Monocyte (primary cell): ENCODE data around the gene LATS1.

DNA sequence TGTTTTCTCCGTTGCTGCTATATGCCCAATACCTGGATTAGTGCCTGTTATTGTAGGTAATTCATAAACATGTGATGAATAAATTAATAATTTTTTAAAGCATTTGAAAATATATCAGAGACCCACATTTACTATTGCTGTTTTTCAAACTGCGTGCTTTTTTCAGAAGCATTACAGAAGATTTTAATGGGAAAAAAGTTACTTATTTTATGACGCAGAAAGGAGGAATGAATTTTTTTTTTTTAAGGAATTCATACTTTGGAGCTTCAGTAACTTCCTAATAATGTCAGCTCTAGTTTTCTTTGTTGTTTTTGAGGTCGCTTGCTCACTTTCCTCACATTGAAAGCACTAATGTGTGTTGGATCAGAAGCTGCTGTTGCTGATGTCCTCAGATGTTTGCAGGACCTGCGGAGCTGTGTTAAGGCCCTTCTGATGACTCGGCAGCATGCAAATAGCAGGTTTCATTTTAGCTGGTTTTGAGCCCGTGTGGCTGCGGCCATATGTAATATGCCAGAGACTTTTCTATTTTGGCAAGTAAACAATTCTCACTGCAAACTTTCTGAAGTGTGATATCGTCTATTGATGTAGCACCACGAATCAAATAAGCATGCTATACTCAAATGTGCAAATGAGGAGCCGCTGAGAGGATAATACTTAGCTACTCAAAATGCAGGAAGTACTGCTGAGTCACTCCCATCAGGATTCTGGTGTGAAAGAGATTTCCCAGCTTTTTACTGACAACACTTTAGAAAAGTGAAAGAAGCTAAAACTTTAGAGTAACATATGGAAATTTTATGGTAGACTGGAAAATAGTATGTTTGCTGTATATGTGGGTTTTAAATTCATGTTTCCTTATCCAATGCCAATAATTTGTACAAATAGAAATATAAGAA lies 187.8 kb downstream of the SASH1 start:
- PRO-cap, 2 experiments, result no peak in any of the 2 experiments

- PRO-cap, 2 experiments, result no peak in any of the 2 experiments
Observed at GRCh38 chr6:148550895-148551957, 195.6 kb upstream of the UST start.

- PRO-cap, 2 experiments, result no peak in any of the 2 experiments
Observed at GRCh38 chr6:148854841-148855303, 108.0 kb downstream of the UST start.

DNA sequence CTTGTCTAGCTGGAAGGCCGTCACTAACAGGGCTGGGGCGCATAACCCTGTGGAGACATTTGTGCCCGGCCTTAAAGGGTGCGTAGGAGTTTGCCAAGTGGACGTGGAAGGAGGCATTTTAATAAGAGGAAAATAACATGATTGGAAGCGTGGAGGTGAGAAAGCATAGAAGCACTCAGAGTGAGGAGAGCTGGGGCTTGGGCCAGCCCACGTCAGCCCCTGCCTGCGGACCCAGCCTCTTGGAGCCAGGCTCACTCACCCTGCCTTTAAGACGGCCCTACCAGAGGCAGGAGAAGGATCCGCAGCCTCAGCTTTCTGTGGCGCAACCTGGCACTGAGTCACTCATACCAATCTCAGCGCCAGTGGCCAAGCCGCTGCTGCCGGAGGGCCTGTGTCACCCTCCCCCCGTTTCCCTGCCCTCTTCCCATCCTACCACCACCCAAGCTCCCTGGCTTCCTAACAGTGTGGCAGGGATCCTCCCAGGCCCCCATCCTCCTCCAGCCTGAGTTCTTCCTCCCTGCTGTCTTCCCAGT lies 285.1 kb downstream of the UST start:
- PRO-cap, 2 experiments, result no peak in any of the 2 experiments

DNA sequence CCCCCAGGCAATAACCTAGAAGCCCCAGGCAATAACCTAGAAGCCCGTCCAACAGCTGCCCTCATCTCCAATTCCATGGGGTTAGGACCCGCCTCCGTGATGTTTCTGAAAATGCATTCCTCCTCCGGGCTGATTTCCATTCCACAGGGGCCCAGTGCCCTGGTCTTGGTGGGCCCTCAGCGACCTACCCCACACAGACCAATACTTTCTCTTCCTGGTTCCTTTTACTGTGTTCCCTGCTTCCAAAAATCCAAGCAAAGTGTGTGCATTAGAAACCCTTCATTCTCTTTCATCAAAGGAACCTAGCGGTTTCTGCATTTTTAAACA lies 257.8 kb upstream of the TAB2 start:
- PRO-cap, 2 experiments, result no peak in any of the 2 experiments

- PRO-cap, 2 experiments, result no peak in any of the 2 experiments
Observed at GRCh38 chr6:149073424-149074278, 243.9 kb upstream of the TAB2 start.

DNA sequence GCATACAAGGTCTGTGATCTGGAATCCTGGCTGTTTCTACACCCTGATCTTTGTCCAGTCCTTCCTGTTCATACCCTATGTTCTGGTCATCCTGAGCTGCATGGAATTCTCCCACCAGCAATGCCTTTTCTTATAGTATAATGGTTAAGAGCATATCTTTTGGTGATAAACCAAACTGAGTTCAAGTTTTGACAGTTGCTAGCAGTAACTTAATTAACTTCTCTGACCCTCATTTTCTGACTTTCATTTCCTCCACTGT lies 28.8 kb upstream of the SUMO4 start:
- PRO-cap, 2 experiments, result no peak in any of the 2 experiments

GRCh38 chr6:149679731-149680284 lies 31.3 kb upstream of the KATNA1 start:
- PRO-cap, 2 experiments, result no peak in any of the 2 experiments

DNA sequence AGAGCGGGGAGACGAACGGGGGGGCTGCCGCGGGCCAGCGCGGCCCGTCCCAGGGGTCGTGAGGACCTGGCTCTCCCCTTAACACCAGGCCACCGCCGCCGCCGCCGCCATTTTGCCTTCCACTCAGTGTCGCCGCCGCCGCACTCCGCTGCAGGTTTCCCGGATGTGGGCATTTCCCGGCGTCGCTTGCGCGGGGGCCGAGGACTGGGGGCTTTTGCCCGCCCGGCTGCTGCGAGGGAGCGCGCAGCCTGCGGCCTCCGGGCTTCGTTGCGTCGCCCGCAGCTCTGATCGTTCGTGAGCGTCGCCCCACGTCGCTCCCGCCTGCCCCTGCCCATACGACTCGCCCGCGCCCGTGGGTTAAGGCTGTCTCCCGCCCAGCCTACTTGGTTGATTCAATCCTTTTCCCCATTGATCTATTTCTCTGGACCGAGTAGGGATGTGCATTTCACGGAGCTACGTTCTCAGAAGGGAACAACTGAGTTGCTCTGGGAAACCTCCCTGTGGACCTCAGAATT lies at the start of gene LATS1:
LATS1 (minus strand) TSS at position 150 of the 515 bp plus-strand sequence.
- PRO-cap, 2 experiments, result peak in 2 of 2 experiments; most common plus-strand start position 211 of the sequence (in 2); most common minus-strand start position 114 of the sequence (in 2)

DNA sequence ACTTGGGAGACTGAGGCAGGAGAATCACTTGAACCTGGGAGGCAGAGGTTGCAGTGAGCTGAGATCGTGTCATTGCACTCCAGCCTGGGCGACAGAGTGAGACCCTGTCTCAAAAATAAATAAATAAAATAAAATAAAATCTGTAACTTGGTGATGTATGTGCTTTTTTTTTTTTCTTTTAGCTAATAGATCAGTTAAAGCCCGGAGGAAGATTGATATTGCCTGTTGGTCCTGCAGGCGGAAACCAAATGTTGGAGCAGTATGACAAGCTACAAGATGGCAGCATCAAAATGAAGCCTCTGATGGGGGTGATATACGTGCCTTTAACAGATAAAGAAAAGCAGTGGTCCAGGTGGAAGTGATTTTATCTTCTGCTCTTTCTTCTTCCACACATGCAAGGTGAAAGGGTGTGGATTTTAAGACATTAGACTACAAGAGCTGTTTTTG lies 52.5 kb downstream of the PCMT1 start:
- PRO-cap, 2 experiments, result no peak in any of the 2 experiments

- PRO-cap, 2 experiments, result no peak in any of the 2 experiments
Observed at GRCh38 chr6:149895634-149896340, 2.1 kb downstream of the RAET1E start.

- PRO-cap, 2 experiments, result no peak in any of the 2 experiments
Observed at GRCh38 chr6:150118517-150119718, 23.9 kb upstream of the PPP1R14C start.

DNA sequence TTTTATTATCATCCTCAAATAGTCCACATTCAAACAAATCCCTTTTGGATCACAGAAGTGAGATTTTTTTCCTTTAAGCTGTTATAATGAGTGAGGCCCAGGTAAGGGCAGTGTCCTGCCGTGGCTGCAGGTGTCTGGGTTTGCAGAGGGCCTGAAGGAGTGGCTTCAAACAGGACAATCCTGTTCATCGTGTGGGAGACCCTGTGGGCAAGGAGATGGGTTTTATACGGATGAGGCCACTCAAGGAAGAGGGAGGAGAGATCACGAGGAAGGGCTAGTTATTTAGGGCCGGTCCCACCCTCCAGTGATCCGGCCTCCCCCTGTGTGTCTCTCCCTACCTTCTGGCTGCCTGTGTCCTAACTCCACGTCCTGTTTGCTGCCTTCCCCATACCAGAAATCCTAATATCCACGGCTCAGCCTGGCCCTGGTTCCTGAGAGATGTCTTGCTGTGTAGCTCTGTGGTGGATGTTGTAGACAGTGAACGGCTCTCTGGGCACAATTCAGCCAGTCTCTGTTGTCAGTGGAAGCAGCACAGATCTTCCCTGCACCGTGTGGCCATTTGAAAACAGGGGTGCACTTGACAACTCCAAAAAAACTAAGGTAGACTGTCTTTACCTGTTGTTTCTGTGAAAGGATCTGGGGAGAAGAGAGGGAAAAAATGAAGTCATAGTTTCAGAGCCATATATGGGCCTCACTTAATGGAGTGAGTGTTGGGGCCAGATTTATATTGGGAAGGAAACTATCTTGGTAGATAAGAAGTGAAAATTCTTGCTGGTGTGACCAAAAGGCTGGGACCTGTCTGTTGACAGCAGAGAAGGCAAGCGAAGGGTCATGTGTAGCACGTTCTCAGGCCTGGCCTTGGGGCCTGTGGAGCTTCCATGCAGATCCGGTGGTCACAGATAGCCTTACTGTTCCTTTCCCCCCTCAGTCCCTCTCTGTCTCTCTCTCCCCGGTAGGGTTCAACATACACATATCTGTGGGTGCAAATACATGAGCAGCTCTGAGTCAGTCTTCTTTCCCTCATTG lies 34.1 kb downstream of the PPP1R14C start:
- PRO-cap, 2 experiments, result no peak in any of the 2 experiments

- PRO-cap, 2 experiments, result no peak in any of the 2 experiments
Observed at GRCh38 chr6:150208528-150209029, 65.7 kb downstream of the PPP1R14C start.

DNA sequence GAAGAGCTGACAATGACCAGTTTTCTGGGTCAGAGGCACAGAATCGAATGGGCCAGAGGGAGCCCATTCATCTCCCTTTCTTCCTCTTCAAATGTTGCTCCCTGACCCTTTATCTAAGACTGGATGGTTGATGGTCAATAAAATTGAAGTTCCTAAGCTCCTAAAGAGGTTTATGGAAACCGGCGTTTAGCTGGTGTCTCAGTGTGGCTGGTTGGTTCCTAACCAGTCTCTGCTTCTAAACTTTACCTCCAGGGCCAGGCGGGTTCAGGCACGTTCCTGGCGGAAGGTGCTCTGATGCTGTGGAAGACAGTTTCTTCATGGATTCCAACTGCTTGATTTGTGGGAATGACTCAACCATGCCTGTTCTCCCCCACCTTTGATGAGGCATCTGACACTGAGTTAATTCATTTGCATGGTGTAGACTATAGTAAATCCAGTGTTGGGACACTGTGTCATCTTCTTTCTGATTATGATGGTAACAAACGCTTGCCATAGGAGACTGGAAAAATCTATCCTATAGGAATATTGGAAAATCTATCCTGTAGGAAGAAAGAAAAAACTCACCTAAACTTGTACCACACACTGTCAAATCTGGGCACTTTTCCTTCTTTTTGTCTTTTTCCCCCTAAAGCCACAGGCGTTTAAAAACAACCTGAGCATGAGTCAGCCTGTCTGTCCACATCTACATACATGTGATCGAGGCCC lies 96.2 kb upstream of the IYD start:
- PRO-cap, 2 experiments, result no peak in any of the 2 experiments

DNA sequence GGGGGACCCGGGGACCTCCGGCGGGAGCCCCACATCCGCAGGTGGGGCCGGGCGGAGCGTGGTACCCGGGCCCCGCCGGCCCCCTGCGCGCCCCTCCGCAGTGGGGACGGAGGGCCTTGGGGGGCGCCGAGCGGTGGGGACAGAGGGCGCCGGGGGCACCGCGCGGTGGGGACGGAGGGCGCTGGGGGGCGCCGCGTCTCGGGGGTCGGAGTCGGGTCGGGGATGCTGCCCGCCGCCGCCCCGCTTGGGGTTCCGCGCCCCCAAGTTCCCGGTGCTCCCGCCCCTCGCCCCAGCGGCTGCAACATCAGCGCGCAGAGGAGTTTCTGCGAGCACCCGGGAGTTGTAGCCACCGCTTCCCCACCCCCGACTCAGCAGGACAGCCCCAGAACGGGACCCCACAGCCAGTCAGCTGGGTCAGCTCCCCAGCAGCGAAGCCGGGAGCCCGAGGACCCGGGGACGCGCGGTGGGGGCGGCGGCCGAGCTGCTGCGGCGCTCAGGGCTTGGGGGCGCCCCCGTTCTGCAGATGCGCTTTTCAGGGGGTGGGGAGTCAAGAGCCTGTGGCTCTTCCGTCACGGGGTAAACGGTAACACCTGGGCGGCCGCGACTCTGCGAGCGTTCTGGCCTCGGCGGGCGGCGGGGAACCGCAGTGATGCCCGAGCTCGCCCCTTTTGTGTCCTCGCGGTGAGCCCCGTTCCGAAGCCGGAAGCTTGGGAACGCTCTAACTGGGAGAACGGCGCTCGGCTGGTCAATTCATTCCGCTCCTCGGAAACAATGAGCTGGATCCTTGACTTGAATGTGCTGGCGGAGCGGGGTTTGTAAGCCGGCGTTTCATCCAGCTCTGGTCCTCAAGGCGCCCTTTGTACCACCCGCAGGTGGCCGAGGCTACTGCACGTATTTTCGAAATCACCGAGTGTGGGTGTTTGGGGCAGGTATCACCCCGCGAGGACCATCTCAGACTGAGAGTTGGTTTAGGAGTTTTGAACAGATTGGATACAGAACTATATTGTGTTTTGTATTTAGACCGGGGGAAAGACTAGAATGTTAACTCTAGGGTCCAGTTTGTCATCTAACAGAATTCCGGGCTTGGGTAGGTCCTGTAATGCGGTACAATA lies 740 bp downstream of the PLEKHG1 start:
- PRO-cap, 2 experiments, result no peak in any of the 2 experiments

- PRO-cap, 2 experiments, result no peak in any of the 2 experiments
Observed at GRCh38 chr6:150767430-150768053, 98.0 kb upstream of the MTHFD1L start.

DNA sequence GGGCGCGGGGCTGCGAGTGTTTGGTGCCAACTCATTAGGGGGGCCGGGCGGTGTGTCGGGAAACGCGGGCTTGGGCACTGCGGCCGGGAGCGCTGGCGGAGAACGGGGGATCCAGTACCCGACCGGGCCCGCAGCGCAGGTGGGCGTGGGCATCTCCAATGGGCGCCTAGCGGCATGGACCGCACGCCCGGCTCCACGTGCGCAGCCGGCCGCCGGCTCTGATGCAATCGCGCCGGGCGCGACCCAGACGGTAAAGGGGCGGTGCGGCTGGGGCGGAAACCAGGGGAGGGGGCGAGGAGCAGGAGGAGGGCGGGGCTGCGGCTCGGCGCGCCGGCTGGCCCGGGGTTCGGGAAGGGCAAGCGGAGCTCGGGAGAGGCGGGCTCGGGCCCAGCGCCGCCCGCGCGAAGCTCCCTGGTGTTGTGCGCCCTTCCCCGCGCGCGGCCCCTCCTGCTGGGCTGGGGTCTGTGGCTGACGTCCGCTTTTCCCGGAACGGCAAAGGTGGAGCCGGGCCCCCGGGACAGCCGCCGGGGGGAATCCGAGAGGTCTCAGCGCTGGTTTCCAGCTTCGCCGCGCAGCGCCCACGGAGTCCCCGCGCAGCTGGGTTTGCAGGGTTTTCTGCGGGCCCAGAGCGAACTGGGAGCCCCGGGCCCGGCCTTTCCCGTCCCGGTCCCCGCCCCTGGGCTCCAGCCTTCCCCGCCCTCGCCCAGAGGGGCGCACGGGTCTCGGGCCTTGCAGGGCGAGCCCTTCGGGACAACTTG lies 815 bp downstream of the MTHFD1L start:
- PRO-cap, 2 experiments, result peak in 2 of 2 experiments; most common plus-strand start position 352 of the sequence (in 2); most common minus-strand start position 141 of the sequence (in 2)

GRCh38 chr6:150925853-150926651 lies 60.5 kb downstream of the MTHFD1L start:
- PRO-cap, 2 experiments, result no peak in any of the 2 experiments

- PRO-cap, 2 experiments, result no peak in any of the 2 experiments
Observed at GRCh38 chr6:150940970-150941507, 75.5 kb downstream of the MTHFD1L start.